Measurements from ENCODE around the gene MUC13.

DNA sequence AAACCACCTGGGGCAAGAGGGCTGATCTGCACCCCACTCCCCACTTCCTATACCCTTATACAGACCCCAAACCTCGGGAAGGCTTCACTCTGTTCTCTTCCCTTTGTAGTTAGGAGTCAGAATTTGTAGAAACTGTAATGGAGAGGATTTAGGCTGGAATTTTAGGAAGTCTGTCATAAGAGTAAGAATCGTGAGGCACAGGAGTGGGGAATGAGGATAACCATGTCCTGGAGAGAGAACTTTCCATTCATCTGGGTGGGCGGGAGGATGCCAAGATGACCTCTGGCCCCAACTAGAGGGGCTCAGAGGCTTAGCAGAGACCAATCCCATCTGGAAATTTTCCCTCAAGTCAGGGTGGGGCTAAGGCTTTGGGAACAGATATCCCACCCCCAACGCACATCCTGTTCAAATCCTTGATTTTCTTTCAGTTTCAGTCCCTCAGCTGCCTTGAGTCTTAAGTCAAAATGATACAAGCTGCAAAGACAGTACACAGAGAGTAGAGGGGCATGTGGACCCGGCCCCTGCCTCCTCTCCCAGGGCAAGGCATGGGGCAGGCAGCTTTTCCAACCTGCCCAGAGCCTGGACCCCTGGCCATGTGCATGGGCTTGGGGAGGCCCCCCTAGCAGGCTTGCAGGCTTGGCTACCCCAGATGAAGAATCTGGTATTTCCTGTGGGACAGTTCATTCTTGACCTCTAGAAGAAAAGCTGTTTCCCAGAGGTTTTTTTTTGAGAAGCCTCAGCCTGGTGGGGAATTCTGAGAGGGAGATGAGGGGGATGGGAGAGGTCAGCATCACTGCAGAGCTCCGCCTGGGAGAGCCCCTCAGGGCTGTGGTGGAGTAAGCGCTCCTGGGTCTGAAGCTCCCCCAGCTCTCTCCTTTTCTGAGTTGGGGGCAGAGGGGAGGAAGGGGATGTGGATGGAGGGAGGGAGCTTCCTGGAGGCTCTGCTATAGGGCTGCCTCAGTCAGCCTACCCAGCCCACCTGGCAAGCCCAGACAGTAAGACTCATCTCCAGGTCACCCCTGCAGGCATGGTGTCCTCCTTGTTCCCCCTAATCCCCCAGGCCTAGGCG, 109.7 kb upstream of the HACD2 start:
- PRO-cap = no peak
- RAMPAGE, long total RNA, 4 experiments = no peak in any of the 4 experiments

DNA sequence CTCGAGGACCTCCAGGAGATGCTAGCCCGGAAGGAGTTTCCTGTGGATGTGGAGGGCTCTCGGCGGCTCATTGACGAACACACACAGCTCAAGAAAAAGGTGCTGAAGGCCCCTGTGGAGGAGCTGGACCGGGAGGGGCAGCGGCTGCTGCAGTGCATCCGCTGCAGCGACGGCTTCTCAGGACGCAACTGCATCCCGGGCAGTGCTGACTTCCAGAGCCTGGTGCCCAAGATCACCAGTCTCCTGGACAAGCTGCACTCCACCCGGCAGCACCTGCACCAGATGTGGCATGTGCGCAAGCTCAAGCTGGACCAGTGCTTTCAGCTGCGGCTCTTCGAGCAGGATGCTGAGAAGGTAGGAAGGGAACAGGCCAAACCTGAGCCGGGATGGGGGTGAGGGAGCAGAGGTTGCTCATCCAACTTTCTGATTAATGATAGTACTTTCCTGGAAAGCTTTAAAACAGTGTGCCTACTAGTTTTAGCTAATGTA, 235.8 kb downstream of the KALRN start:
- PRO-cap = no peak
- RAMPAGE, long total RNA, 4 experiments = start-site peak on the plus strand in 2 of 4 experiments, centred at positions 109 to 144 of the sequence, 17 to 27 reads per replicate

GRCh38 chr3:124664577-124665276, 65.5 kb upstream of the UMPS start:
- PRO-cap = no peak
- RAMPAGE, long total RNA, 4 experiments = no peak in any of the 4 experiments

DNA sequence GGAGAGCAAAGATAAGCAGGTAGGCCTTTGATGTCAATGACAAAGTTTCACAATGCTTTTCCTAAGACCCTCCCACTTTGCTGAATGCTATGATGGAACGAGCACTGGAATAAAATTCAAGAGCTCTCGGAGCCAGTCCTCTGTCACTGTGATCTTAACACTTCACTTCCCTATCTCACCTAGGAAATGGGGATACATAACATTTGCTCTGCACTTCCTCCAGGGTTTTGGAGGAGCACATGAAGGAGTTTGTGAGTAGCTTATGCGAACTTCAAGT, 39.8 kb upstream of the UMPS start:
- PRO-cap = no peak
- RAMPAGE, long total RNA, 4 experiments = no peak in any of the 4 experiments

GRCh38 chr3:124800472-124800985, 70.3 kb downstream of the UMPS start:
- PRO-cap = no peak
- RAMPAGE, long total RNA, 4 experiments = no peak in any of the 4 experiments

DNA sequence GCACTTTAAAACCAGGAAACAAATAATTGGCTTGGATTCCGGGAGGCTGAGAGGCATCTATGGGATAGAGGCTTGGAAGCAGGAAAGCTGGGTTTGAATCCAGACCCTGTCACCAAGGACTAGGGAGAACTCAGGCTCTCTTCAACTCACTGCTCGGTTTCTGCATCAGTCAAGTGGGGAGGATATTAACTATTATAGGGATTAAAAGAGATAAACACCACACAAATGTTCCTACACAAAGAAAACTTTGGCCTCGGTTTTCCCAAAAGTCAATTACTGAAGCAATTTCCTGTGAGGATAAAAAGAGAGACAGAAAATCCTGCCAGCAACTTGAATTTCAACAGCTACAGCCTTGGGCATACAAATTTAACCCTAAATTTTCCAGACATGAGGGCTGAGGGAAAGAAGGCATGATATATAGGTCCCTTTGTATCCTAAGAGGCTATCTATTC, 36.0 kb downstream of the ITGB5 start:
- PRO-cap = no peak
- RAMPAGE, long total RNA, 4 experiments = no peak in any of the 4 experiments

- PRO-cap = no peak
- RAMPAGE, long total RNA, 4 experiments = no peak in any of the 4 experiments
These were observed 17.7 kb downstream of the ITGB5 start for GRCh38 chr3:124869550-124869760.

- PRO-cap = bidirectional peak, plus-strand start at chr3:124934883, minus-strand start at chr3:124934748
- RAMPAGE, long total RNA, 4 experiments = start-site peak on the minus strand in 3 of 4 experiments, at chr3:124934719-124934756 at its widest, 31 to 428 reads per replicate
These were observed at the start of gene MUC13 for GRCh38 chr3:124934642-124935153. TSS of gene MUC13 (minus strand) at chr3:124934751.

- PRO-cap = no peak
- RAMPAGE, long total RNA, 4 experiments = no peak in any of the 4 experiments
These were observed 16.0 kb downstream of the HEG1 start for GRCh38 chr3:125039488-125040523.

GRCh38 chr3:125042545-125043502, 13.0 kb downstream of the HEG1 start:
- PRO-cap = no peak
- RAMPAGE, long total RNA, 4 experiments = no peak in any of the 4 experiments

DNA sequence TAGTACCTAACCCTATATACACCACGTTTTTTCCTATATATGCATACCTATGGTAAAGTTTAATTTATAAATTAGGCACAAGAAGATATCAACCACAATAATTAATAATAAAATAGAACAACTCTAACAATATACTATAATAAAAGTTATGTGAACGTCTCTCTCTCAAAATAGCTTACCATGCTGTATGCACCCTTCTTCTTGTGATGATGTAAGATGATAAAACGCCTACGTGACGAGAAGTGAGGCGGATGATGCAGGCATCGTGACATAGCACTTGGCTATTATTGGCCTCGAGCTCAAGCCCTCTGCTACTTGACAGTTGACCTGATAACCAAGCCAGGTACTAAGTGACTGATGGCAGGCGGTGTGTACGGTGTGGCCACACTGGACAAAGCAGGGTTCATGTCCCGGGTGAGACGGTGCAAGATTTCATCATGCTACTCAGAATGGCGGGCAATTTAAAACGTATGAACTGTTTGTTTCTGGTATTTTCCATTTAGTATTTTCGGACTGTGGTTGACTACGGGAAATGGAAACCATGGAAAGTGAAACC, 57.8 kb downstream of the SLC12A8 start:
- PRO-cap = no peak
- RAMPAGE, long total RNA, 4 experiments = no peak in any of the 4 experiments

- PRO-cap = no peak
- RAMPAGE, long total RNA, 4 experiments = no peak in any of the 4 experiments
These were observed 50.8 kb downstream of the SLC12A8 start for GRCh38 chr3:125161571-125162319.

DNA sequence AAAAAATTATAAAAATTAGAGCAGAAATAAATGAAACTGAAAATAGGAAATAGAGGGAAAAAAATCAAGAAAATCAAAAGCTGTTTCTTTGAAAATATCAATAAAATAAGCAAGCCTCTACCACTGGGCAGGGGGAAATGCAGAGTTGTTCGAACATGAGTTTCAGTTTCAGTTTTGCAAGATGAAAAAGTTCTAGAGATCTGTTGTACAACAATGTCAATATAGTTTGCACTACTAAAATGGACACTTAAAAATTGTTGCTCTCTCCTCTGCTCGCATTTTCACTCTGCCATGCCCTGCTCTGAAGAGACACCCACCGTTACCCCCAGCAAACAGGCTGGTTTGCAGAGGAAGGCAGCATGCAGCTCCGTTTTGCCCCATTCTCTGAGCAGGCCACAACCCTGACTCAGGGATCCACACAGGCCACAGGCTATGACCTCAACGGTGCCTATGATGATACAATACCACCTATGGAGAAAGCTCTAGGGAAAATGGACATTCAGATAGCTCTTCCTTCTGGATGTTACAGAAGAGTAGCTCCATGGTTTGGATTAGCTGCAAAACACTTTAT, 64.4 kb downstream of the ZNF148 start:
- PRO-cap = no peak
- RAMPAGE, long total RNA, 4 experiments = no peak in any of the 4 experiments

GRCh38 chr3:125370829-125371510, 4.2 kb downstream of the ZNF148 start:
- PRO-cap = no peak
- RAMPAGE, long total RNA, 4 experiments = no peak in any of the 4 experiments

GRCh38 chr3:125720369-125720817, 125.1 kb upstream of the OSBPL11 start:
- PRO-cap = no peak
- RAMPAGE, long total RNA, 4 experiments = no peak in any of the 4 experiments

DNA sequence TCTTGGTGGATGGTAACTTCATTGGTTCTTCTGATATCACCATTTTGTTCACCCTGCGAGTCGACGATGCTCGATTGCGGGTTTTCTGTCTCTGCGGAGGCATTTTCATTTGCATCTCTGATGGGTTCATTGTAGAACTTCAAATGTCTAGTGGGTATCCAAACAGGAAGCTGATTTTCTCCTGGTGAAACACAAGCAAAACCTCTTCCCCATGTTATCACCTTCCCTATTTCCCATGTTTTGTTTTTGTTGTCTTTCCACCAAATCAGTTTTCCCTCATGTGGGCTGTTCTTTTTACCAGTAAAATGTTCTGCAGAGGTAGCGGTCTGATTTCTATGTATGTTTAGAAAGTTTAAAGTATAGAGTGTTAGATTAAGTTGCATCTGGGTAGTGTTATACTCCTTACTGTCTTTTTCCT, 168.3 kb upstream of the ROPN1B start:
- PRO-cap = no peak
- RAMPAGE, long total RNA, 4 experiments = start-site peak on the minus strand in 1 of 4 experiments, centred at position 57 of the sequence, 6 reads per replicate

- PRO-cap = no peak
- RAMPAGE, long total RNA, 4 experiments = start-site peak on the minus strand in 2 of 4 experiments, at chr3:125837480-125838259 at its widest, 8 to 21 reads per replicate
These were observed 131.2 kb upstream of the ROPN1B start for GRCh38 chr3:125837620-125838335.

- PRO-cap = no peak
- RAMPAGE, long total RNA, 4 experiments = start-site peak on the minus strand in 2 of 4 experiments, at chr3:125862836-125863349 at its widest, 7 to 9 reads per replicate
These were observed 106.2 kb upstream of the ROPN1B start for GRCh38 chr3:125862611-125863413.

DNA sequence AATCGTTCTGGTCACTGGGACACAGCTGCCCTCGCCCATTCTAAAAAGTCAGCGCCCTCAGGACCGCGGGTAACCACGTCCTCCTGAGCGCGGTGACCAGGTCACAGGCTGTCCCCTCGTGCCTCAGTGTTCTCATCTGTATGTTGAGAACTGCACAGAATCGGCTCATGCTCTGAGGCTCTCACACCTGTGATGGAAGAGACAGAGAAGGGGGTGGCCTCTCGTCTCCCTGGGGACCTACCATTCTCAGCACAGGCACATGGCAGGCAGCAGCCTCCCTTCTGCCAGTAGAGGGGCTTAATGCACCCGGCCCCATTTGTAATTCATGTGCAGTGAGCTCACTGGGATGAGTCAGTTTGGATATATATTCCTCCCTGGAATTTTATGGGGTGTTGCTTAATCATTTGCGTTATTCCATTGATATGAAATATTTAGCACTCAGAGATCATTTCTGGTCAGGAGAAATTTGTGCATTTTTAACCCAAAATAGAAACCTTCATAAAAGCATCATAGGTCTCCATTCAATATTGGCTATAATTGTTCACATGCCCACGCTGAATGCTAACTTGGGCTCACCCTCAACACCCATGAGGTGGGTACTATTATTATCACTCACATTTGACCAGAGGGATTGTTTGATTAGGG, 51.8 kb upstream of the ROPN1B start:
- PRO-cap = no peak
- RAMPAGE, long total RNA, 4 experiments = no peak in any of the 4 experiments

DNA sequence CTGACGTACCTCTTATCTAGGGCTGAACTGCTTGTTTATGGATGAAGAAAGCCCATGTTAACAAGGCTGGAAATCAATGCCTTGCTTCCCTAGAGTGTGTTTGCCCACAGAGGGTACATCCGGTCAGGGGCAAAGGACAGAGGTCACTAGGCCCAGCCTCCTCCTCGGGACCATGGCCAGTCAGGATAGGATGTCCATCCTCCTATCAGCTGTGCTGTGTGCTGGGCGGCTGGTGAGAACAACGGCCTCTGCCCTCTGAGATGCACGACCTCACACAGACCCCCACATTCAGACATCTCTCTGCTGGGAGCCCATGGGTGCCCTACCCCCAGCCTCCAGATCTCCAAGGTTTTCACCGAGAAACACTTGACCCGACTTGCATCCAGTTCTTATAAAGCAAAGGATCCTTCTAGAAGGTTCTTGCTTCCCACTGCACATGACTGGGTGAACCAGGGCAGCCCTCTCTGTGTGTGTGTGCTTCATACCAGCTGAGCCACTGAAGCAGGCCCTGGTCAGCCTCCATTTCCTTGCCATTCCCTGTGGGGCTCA, 15.7 kb downstream of the KLF15 start:
- PRO-cap = no peak
- RAMPAGE, long total RNA, 4 experiments = no peak in any of the 4 experiments

Data from transverse colon (tissue), 4 donors.